Left lobe of liver (tissue), 1 donor: ENCODE measurements around the gene RASSF10.

- PRO-cap = no peak
Measured at GRCh38 chr11:12409043-12409627, 31.8 kb downstream of the PARVA start.

DNA sequence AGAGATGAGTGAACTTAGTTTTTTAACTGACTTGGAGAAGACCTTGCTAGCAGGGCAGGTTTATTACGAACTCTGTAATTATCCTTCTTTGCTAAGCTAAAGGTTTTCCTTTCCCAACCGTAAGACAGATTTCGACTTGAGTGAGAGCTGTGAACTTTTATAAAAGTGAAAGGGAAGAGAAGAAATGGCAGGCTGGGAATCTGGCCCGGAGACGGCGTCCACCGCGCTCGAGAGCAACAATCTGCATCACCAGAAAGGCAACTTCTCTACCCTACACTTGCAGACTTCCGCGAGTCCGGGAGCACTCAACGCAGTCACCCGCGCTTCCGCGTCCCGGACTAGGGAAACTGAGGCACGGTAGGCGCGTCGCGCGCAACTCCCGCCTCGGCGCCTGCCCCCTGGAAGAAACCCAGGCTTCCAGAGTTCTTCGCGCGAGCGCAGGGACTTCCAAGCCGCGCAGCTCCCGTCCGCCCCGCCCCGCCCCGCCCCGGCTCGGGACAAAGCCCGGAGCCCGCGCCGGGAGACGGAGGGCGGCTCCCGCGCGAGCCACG, 484 bp upstream of the TEAD1 start:
- PRO-cap = unidirectional peak, minus-strand start at position 243 of the sequence; unidirectional peak, minus-strand start at position 349 of the sequence; bidirectional peak, plus-strand start outside the sequence, minus-strand start at position 405 of the sequence

DNA sequence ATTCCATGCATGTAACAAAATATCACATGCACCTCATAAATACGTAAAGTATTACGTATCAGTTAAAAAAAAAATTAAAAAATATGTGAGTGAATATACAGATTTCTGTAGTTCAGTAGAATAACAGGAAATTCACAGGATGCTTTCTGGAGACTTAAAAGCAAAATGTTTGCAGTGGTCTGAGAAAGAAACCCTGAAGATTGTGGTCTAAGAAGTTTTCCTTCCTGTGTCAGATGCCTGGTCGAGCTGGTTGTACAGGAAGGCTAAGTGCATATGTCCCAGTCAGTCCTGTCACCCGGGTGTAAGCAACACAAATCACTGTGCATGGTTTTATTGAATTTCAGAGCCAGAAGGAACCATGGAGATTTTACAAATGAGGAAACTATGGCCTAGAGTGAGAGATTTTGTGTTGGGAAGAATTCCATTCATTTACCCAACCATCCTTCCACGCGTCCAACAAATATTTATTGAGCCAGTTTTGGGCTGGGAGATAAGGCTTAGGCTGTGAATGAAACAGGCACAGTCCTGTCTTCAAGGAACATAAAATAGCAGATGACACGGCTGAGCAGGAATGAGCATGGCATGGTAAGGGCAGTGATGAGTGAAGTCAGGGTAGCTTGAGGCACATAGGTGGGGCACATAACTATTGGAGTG, 51.5 kb downstream of the TEAD1 start:
- PRO-cap = no peak

DNA sequence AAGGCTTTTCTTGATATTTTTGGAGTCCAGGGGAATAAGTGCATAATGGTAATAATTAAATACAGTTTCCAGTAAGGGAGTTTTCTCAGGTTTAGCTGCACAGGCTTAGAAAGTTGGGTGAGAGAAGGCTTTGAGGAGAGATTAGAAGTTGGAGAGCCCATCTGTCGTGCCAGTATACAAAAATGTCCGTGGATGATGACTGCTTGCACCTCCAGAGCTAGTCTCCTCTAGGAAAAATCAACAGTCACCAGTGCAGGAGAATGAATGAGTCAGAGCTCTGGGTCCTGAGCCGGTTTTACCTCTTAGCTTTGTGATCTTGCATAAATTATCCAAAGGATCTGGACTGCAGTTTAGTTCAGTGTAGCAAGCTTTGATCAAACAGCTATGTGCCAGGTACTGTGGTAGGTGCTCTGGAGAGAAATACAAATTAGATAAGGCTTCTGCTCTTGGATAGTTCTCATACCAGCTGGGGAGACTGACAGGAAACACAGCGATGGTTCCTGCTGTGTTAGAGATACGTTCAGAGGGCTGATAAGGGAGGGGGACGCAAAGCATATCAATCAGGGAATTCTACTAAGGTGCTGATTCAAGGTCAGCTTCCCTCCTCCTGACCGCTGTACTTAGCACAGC, 125.9 kb downstream of the TEAD1 start:
- PRO-cap = unidirectional peak, plus-strand start at position 460 of the sequence

GRCh38 chr11:12813516-12814465, 139.6 kb downstream of the TEAD1 start:
- PRO-cap = no peak

GRCh38 chr11:12853584-12854362, 155.3 kb upstream of the RASSF10 start:
- PRO-cap = no peak

GRCh38 chr11:12864296-12864664, 144.8 kb upstream of the RASSF10 start:
- PRO-cap = no peak

DNA sequence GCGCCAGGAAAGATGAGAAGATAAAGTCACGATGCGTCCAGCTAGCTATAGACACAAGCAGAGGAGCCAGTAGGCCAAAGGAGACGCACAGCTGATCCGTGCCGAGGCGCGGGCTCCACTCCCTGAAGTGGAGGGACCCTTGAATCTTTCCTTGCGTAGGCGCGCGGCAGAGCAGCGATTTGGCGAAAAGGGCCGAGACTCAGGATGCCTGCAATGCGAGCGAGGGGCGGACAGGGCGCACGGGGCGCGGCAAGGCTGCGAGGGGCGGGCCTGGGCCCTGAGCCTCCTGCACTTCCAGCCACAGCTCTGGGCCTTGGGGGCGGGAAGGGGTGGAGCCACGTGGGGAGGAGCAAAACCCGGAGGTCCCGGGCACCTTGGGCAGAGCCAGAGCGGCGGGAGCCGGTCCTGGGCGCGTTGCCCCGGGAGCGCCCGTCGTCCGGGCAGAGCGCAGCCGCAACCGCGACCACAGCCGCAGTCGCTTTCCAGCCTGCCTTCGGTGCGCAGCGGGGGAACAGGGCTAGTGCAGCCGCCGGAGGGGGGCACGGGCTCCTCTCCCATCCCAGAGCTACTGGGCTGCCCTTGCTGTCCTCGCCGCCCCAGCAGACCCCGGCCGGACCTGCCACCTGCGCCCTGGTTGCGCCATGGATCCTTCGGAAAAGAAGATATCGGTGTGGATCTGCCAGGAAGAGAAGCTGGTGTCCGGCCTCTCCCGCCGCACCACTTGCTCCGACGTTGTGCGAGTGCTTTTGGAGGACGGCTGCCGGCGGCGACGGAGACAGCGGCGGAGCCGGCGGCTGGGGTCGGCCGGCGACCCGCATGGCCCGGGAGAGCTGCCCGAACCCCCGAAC, at the start of gene RASSF10:
Gene RASSF10, plus strand, starts transcription at position 381 of the 848 bp plus-strand sequence.
- PRO-cap = bidirectional peak, plus-strand start at position 381 of the sequence, minus-strand start at position 201 of the sequence

- PRO-cap = no peak
Measured at GRCh38 chr11:13316359-13316961, 38.9 kb downstream of the BMAL1 start.

DNA sequence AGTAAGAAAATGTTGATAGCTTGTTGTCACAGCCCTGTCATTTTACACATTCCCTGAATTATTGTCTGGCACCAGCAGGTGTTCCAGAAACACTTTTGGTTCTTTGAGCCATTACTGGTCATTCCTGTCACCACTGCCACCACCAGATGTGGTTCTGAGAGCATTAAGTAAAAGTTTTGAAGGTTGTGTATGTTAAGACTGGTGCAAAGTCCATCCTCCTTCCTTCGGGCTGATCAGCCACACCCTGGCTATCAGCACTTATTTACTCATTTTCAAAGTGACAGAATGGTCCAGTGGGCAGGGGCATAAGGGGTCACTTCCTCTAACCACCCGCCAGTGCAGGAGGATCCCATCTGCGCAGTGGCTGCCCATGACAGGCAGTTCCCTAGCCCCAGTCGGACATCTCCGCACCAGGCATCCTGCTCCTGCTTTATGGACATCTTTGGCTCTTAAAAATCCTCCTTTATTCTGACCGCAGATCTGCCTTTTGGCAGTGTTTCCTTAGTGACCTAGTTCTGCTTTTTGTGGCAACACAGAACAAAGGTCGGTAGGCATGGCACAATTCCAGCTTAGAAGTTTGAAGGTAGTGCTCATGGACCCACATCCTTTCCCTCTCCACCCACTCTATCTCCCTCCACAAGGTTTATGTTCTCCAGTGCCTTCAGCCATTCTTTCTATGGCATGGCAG, 55.8 kb downstream of the BMAL1 start:
- PRO-cap = no peak

GRCh38 chr11:13337947-13339268, 60.8 kb downstream of the BMAL1 start:
- PRO-cap = no peak

- PRO-cap = no peak
Measured at GRCh38 chr11:13462166-13462642, 818 bp downstream of the BTBD10 start.

DNA sequence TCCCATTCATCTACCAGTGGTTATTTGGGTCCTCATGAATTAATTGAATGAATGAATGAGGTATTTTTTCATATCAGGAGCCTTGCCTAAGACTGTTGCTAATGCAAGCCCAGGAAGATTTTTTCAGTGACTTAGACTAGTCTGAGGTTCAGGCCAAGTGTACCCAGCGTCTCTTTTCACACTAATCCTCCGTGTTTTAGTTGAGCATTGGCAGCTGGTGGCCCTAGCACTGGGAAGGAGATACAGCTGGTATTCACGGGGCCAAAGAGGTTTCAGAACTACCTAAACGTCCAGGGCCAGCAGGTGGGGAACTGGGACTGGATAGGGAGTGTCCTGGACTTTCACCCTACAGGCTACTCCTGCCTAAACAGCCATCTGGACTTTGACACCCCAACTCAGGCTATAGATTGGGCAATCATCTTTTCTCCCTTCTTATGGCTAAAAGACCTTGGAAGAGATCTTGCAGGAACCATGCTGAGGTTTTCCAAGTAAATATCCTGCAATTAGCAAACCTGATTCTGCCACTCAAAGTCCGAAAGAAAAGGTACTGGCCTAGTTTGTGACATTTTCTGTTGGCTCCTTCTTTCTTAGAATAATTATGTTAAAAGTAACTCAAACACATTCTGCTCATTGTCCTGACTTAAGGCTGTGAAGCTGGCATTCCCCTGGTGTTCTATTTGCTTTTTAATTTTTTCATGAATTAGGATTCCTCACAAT, 2.8 kb downstream of the SPON1 start:
- PRO-cap = no peak

GRCh38 chr11:14357610-14358747, 1.0 kb downstream of the RRAS2 start:
- PRO-cap = bidirectional peak, plus-strand start at chr11:14358564, minus-strand start at chr11:14358467

DNA sequence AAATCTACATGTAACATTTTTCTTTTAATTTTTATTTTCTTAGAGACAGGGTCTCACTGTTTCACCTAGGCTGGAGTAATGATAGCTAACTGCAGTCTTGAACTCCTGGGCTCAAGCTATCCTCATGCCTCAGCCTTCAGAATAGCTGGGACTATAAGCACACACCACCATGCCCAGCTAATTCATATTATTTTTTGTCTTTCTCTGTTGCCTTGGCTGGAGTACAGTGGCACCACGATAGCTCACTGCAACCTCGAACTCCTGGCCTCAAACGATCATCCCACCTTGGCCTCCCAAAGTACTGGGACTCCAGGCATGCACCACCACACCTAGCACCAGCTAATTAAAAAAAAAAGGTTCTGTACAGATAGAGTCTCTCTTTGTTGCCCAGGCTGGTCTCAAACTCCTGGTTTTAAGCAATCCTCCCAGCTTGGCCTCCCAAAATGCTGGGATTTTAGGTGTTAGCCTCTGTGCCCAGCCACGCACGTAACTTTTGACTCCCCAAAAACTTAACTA, 14.6 kb downstream of the COPB1 start:
- PRO-cap = no peak

DNA sequence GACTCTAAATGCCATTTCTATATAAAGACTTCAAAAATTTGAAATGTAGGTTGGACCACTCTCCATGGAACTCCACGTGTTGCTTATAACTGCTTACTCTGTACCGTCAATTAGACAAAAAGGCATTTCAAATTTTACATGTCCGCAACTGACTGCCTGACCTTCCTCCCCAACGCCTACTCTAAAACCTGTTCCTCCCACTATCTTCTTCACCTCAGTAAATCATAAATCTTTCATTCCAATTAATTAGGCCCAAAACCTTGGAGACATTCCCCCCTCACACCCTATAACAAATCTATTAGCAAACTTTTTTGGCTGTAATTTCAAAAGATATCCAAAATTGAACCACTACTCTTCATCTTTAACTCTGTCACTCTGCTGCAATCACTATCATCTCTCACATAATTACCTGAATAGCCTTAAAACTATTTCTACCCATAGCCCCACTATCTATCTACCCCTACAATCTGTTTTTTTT, 9.5 kb upstream of the COPB1 start:
- PRO-cap = no peak

DNA sequence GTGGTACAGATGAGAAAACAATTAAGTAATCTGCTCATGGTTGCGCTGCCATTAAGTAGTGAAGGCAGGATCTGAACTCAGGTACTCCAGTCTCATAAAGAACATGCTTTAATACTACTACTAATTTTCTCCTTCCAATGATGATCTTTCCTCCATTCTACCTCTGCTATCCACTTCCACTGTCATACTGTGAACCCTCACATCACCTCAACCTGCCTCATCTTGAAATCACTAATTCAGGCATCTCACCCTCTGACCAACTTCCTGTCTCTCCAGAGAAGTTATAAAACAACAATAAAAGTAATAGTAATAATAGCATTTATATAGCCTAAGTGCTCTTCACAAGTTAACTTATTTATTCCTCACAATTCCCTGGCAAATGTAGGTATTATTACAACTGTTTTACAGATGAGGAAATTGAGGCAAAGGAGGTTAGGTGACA, 57.1 kb upstream of the PSMA1 start:
- PRO-cap = no peak

GRCh38 chr11:14584423-14585259, 59.0 kb upstream of the PDE3B start:
- PRO-cap = bidirectional peak, plus-strand start at chr11:14584937, minus-strand start at chr11:14584714

GRCh38 chr11:14617561-14618165, 25.9 kb upstream of the PDE3B start:
- PRO-cap = bidirectional peak, plus-strand start at chr11:14617877, minus-strand start at chr11:14617797

- PRO-cap = no peak
Measured at GRCh38 chr11:14655294-14656047, 11.9 kb downstream of the PDE3B start.